Epithelial cell of esophagus (primary cell): ENCODE results near the gene ZNF384.

- RRBS: no CpG with 5 or more reads among the region's 9 CpGs
Observed at GRCh38 chr12:6343477-6344295, 1.8 kb upstream of the TNFRSF1A start.

- RRBS: no CpG with 5 or more reads among the region's 13 CpGs
Observed at GRCh38 chr12:6345254-6346323, 3.7 kb upstream of the TNFRSF1A start.

- RRBS: no CpG with 5 or more reads among the region's 22 CpGs
Observed at GRCh38 chr12:6361654-6362501, 13.5 kb downstream of the SCNN1A start.

GRCh38 chr12:6362524-6362909, 12.8 kb downstream of the SCNN1A start:
- RRBS: no CpG with 5 or more reads among the region's 2 CpGs

GRCh38 chr12:6373402-6374284, 1.7 kb downstream of the SCNN1A start:
- RRBS: no CpG with 5 or more reads among the region's 9 CpGs

DNA sequence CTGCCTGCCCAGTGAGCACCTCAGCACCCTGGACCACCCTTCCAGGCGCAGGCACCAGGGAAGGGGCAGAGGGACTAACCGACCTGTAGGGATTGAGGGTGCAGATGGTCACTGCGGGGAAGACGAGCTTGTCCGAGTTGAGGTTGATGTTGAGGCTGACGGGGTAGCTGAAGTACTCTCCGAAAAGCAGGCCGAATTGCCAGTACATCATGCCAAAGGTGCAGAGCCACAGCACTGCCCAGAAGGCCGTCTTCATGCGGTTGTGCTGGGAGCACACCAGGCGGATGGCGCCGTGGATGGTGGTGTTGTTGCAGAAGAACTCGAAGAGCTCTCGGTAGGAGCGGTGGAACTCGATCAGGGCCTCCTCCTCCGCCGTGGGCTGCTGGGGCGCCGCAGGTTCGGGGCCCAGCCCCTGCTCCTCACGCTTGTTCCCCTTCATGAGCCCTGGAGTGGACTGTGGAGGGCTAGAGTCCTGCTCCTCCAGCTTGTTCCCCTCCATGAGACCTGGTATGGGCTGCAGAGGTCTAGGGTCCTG, 1.0 kb downstream of the SCNN1A start:
- RRBS: no CpG with 5 or more reads among the region's 23 CpGs

DNA sequence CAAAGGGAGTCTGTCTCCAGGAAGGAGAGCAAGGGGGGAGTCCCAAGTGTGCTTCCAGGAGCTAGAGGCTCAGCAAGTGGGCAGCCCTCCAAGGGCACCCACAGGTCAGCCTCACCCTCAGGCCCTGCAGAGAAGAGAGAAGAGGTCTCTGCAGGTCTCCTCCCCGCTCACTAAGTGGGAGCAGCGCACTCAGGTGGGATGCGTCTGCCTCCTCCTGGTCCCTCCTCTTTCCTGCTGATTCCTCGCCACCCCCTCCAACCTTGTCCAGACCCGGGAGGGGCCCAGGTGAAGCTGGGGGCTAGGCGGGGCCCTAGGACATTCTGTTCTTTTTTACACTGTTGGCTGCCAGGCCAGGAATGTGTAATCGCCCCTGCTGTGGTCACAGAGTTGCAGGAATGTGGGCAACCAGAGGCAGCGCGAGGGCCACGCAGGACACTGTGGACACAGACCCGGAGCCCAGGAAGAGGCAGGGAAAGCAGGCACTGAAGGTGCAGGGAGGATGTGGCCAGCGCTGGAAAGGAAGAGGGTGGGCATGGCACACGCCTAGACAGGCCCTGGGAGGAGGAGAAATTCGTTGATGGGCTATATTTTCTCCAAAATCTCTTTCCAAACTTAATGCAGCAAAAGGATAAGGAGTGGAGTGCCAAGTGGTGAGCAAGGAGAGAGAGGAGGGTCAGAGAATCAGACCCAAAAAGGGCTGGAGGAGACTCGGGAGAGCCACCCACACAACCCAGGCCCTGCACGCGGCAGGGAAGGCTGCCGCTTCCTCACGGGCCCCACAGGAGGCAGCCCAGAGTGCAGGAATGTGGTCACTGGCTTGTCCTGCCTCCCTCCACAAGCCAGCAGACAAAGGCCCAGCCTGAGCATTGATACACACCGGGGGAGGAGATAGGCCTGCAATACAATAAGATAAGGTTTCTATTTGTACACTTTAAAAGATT, 913 bp upstream of the SCNN1A start:
- RRBS: no CpG with 5 or more reads among the region's 20 CpGs

DNA sequence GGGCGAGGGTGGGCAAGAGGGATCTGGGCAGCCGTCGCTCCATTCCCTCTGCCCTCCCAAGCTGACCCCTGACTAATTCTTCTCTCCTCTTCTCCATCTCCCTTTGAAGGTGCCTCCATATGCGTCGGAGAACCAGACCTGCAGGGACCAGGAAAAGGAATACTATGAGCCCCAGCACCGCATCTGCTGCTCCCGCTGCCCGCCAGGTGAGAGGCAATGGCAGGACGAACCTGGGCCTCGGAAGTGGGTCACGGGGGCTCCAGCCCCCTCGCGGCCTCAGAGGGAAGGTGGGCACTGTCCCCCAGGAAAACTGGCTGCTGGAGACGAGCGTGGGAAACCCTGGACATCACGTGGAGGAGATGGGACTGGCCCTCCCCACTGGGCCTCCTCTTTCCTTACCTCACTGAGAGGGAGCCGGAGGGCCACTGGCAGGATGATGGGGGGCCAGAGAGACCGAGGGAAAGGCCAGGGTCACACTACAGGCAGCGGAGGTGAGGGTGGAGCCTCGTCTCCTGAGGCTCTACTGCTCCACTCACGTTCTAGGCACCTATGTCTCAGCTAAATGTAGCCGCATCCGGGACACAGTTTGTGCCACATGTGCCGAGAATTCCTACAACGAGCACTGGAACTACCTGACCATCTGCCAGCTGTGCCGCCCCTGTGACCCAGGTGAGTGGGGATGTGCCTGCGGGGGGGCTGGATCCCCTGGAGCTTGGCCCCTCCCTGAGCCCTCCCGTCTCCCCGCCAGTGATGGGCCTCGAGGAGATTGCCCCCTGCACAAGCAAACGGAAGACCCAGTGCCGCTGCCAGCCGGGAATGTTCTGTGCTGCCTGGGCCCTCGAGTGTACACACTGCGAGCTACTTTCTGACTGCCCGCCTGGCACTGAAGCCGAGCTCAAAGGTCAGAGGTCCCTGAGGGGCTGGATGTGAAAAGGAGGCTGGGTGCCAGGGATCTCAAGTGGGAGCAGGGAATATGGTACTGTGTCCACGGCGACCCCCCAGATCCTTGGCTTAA, 824 bp downstream of the LTBR start:
- RRBS: no CpG with 5 or more reads among the region's 39 CpGs

GRCh38 chr12:6450820-6451891, 686 bp upstream of the TAPBPL start:
- RRBS: no CpG with 5 or more reads among the region's 27 CpGs

DNA sequence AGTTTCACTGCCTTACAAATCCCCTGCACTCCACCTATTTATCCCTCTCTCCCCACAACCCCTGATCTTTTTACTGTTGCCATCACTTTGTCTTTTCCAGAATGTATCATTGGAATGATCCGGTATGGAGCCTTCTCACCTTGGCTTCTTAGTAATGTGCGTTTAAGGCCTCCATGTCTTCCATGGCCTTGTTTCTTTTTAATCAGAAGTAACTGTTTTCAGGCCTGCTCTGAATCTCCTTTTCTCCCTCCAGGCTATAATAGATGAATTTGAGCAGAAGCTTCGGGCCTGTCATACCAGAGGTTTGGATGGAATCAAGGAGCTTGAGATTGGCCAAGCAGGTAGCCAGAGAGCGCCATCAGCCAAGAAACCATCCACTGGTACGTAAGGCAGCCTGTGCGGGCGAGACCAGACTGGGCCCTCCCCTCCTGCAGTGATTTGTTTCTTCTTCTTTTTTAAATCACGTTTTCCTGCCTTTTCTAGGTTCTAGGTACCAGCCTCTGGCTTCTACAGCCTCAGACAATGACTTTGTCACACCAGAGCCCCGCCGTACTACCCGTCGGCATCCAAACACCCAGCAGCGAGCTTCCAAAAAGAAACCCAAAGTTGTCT, 3.8 kb upstream of the GAPDH start:
- RRBS: no CpG with 5 or more reads among the region's 13 CpGs

DNA sequence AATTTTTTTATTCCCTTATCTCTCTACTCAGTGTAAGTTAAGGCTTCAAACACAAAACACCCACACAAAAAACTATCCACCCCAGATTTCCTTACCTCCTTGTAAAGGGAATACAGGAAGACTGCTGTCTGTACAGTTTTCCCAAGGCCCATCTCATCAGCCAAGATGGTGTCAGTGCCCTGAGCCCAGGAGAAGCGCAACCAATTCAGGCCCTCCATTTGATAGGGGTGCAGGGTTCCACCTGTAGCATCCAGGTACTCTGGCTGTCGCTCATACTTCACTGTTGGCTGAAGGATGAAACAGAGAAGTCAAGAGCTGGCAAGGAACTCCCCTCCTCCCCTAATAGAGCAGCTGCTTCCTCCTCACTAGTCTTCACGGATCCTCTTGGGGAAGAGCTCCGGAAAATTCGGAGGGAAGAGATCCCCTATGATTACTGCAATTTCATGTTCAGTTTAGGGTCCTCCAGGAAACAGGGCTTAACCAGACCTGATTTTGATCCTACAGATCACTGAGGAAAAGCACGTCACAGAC, 12.8 kb downstream of the CHD4 start:
- RRBS: no CpG with 5 or more reads among the region's 6 CpGs

GRCh38 chr12:6605185-6605616, 2.0 kb downstream of the CHD4 start:
- RRBS: no CpG with 5 or more reads among the region's 3 CpGs

GRCh38 chr12:6688742-6689648, at the start of gene ZNF384:
Gene ZNF384 (minus strand): TSS chr12:6689375.
- RRBS: 1% methylated on average over 8 of the region's 71 CpGs

- RRBS: no CpG with 5 or more reads among the region's 11 CpGs
Observed at GRCh38 chr12:6769026-6770074, 3.0 kb upstream of the LAG3 start.

DNA sequence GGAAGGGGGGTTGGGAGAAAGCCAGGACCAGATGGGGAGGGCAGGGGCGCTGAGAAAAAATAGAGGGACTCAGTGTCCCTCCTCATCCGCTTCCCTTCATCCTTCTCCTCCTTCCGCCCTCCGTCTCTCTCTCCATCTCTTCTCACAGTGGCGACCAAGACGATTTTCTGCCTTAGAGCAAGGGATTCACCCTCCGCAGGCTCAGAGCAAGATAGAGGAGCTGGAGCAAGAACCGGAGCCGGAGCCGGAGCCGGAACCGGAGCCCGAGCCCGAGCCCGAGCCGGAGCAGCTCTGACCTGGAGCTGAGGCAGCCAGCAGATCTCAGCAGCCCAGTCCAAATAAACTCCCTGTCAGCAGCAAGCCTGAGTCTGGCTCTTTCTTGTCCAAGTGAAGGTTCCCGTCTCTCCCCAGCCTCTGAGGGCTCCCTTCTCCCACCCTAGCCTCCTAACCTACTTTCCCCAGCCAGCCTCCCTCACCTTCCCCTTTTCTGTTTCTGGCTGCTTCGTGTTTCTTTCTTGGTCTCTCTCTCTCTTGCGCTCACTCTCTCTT, 5.8 kb downstream of the LAG3 start:
- RRBS: no CpG with 5 or more reads among the region's 19 CpGs

- RRBS: no CpG with 5 or more reads among the region's 11 CpGs
Observed at GRCh38 chr12:6790616-6791210, 1.4 kb downstream of the CD4 start.

GRCh38 chr12:6961056-6961796, 9.2 kb downstream of the PHB2 start:
- RRBS: no CpG with 5 or more reads among the region's 27 CpGs

- RRBS: no CpG with 5 or more reads among the region's 14 CpGs
Observed at GRCh38 chr12:6967394-6968183, 2.9 kb downstream of the PHB2 start.

DNA sequence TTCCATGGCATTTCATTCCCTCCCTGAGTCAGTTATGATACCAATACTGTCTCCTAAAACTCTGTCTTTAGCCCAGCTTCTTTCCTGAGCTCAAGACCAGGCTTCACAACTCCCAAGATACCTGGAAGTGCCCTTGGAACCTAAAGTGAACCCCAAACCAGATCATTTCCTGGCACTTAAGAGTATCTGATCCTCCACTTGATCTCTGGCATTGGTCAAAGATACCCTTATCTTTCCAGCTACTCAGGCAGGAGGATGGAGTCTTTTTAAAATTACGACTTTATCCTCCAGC, 5.7 kb downstream of the LPCAT3 start:
- RRBS: no CpG with 5 or more reads among the region's 1 CpG

GRCh38 chr12:7059509-7060056, 935 bp upstream of the C1S start:
- RRBS: no CpG with 5 or more reads among the region's 4 CpGs